Fibroblast of villous mesenchyme (primary cell): ENCODE data around the gene CPNE4.

GRCh38 chr3:129385332-129386398, 42.8 kb downstream of the EFCAB12 start:
- CAGE, long polyA plus RNA = no peak

DNA sequence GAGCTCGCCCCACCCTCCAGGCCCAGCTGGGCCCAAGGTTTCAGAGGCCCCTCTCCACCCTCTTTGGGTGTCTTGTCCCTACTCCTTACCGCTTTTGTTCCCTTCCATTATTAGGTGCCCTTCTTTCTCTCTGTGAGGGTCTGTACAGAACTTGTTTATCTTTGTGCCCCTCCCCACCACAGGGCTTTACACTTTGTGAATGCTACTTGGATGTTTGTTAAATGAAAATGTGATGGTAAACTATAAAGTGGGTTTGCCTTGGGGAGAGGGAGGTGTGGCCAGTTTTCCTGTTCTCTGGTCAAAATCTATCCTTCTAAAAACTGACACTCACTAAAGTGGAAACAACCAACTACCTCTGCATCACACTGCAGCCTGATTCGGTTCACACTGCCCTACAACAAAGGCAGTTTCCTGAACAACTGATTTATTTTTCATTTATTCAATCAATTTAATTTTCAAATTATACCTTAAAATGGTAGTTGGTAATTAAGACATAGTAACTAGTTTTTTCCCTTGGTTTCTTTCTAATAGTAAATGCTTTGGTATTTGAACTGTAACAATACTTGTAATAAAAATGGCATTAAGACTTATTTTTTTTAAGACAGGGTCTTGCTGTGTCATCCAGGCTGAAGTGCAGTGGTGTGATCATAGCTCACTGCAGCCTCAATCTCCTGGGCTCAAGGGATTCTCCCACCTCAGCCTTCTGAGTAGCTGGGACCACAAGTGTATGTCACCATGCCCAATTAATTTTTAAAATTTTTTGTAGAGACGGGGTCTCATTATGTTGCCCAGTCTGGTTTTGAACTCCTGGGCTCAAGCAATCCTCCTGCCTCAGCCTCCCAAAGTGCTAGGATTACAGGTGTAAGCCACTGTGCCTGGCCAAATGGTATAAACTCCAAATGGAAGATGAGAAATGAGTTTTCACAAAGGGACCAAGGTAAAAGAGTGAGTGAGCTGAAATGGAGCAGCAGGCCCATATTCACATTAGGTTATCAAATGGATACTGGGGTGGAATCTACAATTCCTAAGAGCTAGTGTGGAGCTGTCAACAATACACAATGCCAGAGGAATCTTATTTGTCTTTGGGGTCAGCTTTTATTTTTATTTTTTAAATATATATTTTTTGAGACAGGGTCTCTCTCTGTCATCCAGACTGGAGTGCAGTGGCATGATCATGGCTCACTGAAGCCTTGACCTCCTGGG, 1.8 kb upstream of the EFCAB12 start:
- CAGE, long polyA plus RNA = no peak

DNA sequence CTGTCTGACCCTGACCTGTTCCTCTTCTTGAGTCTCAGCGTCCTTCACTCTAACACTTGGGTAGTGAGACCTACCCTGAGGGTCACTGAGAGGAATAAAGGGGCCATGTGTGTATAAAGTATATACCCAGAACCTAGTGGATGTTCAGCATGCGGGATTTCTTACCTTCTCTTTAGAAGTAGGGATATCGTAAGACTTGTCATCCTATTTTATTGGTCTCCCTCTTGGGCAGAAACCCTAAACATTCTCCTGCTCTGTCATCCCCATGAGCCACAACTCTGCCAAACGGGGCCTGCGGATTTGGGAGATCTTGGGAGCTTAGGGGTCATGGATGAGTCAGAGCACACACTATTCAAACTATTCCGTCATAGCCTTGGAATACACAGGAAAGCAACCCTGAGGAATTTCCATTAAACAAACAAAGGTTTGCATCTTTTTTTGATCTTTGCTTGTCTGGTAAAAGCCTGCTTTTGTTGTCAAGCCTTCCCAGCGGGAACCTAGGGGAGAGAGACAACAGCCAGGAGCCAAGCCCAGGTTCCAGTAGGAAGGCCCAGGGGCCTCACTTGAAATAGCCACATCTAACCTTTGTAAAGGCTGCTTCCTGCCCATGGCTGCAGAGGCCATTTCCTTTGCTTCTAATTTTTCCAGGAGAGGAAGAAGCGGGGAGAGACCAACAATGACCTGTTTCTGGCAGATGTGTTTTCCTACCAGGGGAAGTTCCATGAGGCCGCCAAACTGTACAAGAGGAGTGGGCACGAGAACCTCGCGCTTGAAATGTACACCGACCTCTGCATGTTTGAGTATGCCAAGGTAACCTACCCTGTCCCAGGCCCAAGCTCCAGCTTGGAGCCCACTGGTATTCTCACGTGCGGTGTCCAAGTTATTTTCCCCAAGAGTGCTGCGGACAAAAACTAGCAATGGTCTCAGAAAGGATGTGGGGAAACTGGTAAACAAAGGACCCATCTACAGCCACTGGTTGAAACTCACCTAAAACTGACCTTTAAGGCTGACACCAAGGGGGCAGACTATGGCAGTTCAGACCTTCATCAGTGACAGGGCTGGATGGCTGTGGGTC, 33.3 kb upstream of the RHO start:
- CAGE, long polyA plus RNA = no peak

GRCh38 chr3:129602909-129603639, 3.4 kb downstream of the PLXND1 start:
- CAGE, long polyA plus RNA = no peak

GRCh38 chr3:129665900-129666292, 59.4 kb upstream of the PLXND1 start:
- CAGE, long polyA plus RNA = no peak

DNA sequence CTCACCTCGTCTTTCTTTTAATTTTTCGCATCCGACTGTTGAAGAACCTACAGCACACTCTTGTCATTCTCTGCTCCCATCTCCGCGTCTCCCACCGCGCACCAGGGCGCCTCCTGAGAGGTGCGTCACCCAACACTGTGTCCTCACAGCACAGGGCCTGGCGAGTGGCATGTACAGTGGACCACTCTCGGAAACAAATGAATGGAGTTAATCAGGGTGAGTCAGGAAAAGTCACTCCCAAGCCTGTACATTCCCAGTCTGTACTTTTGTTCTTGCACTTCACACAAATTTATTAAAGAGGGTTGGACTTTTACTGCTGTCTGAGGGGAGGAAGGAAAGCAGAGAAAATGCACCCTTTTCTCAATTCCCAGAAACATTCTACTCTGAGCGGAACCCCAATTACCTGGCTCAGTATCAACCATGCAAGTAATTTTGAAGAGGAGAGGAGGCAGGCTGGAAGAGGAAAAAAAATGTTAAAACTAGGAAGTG, 660 bp downstream of the COL6A6 start:
- CAGE, long polyA plus RNA = no peak

DNA sequence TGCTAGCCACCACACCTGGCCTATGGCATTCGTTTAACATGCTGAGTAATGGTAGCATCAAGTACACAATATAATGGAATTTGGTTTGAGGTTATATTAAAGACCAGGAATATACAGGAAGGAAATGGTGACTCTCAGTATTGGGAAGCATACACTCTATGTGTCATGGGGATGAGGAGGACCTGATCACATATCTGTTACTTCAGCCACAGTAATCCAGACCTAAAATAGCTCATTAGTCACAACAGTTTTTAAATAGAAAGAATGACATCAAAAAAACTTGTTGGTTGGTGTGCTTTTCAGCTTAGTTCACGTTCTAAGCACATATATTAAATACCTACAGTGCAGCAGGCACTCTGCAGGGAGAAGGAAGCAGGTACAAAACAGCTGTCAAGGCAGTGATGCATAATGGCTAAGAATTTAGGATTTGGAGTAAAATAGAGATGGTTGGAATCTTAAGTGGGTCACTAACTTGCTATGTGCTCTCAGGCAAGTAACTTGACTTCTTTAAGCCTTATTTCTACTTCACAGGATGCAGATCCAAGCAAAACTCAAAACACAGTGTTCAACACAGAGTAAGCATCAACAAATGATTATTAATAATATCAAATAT, 52.4 kb upstream of the ATP2C1 start:
- CAGE, long polyA plus RNA = no peak

GRCh38 chr3:130934374-130934819, 40.5 kb downstream of the ATP2C1 start:
- CAGE, long polyA plus RNA = no peak

DNA sequence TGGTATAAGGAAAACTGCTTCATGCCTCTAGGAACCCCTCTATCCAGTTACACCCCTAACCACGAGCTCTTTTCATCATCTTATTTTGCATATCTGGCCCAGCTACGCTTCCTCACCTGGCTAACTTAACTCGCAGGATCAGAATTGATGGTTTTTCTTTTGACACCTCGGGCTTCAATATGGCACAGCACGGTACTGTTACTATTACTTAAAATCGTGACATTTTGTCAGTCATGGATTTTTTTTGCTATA, 796 bp downstream of the ASTE1 start:
- CAGE, long polyA plus RNA = no peak

DNA sequence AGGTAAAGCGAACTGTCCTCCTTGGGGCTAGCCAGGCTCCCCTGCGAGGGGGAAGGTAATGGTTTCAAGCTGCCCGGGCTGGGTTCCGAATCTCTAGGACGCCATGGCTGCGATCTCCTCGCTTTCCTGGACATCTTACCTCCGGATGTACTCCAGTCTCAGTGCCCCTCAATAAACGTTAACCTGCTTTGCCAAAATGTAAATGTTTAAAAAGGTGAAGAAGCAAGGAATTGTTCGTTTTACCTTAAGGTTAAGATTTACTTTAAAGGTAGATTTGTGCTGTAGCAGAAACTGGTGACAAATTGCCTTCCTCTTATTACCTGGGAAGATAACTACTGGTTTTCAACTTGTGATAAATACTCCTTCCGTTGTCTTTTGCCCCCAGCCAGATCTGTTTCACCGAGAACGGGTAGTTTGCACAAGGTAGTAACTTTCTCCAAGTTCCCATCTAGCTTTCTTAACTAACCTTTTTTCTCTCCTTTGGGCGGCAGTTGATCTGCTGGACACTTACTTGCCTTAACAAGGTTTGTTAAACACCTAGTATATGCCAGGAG, 405 bp downstream of the NEK11 start:
- CAGE, long polyA plus RNA = no peak

- CAGE, long polyA plus RNA = no peak
Observed at GRCh38 chr3:131042295-131042813, 15.7 kb downstream of the NEK11 start.

GRCh38 chr3:131331773-131331972, 49.9 kb upstream of the NUDT16 start:
- CAGE, long polyA plus RNA = no peak

- CAGE, long polyA plus RNA = no peak
Observed at GRCh38 chr3:131331973-131332459, 49.6 kb upstream of the NUDT16 start.

DNA sequence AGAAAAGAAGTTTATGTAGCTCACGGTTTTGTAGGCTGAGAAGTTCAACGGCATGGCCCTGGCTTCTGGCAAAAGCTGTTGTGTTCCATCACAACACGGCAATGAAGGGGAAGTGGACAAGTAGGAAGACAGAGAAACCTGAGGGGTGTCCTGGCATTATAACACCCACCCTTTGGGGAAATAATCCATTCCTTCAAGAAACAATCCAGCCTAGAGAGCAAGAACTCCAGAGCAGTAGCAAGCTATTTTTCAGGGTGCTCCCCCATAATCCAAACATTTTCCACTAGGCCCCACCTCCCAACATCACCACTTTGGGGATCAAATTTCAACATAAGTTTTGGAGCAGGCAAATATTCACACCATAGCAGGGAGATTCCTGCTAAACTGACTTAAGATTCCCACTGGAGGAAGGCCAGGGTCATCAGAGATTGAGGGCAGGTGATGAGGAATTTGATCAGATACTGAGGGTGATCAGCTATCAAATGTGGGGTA, 30.4 kb upstream of the NUDT16 start:
- CAGE, long polyA plus RNA = no peak

DNA sequence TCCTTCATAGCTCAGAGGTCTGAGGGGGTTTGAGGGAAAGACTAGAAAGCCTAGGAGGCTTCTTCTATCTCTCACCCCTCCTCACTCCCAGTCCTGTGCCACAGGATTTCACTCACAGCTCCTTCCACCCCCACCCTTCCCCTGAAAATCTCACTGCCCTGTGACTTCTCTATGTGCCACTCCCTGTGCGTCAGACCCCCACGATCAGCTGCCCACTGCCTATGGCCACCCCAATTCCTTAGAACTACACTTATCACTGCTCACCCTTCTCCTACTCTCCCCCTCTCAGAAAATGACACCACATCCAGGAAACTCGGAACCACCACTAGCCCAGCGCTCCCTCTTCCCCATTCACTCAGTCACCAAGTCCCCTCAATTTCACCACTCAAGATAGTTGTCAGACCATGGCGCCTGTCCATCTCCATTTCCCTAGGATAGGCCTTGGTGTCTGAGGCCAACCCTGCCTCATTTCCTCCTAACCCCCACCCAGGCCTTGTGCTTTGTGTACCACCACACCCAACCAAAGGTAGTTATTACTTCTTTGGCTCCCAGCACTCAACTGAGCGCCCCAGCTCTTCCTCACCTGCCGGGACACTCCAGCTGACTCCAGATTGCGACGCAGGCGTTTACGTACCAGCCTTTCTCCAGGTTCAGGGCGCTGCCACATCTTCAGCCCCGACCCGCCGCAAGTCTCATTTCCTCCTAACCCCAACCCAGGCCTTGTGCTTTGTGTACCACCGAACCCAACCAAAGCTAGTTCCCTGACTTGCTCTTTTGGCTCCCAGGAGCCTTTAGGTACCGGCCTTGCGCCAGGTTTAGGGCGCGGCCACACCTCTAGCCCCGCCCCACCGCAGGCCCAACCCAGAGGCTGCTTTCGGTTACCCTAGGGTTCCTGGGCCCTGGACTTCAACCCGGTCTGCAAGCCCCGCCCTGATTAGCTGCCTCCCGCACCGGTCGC, 596 bp upstream of the NUDT16 start:
- CAGE, long polyA plus RNA = no peak

GRCh38 chr3:131477617-131478401, 25.0 kb downstream of the MRPL3 start:
- CAGE, long polyA plus RNA = no peak

DNA sequence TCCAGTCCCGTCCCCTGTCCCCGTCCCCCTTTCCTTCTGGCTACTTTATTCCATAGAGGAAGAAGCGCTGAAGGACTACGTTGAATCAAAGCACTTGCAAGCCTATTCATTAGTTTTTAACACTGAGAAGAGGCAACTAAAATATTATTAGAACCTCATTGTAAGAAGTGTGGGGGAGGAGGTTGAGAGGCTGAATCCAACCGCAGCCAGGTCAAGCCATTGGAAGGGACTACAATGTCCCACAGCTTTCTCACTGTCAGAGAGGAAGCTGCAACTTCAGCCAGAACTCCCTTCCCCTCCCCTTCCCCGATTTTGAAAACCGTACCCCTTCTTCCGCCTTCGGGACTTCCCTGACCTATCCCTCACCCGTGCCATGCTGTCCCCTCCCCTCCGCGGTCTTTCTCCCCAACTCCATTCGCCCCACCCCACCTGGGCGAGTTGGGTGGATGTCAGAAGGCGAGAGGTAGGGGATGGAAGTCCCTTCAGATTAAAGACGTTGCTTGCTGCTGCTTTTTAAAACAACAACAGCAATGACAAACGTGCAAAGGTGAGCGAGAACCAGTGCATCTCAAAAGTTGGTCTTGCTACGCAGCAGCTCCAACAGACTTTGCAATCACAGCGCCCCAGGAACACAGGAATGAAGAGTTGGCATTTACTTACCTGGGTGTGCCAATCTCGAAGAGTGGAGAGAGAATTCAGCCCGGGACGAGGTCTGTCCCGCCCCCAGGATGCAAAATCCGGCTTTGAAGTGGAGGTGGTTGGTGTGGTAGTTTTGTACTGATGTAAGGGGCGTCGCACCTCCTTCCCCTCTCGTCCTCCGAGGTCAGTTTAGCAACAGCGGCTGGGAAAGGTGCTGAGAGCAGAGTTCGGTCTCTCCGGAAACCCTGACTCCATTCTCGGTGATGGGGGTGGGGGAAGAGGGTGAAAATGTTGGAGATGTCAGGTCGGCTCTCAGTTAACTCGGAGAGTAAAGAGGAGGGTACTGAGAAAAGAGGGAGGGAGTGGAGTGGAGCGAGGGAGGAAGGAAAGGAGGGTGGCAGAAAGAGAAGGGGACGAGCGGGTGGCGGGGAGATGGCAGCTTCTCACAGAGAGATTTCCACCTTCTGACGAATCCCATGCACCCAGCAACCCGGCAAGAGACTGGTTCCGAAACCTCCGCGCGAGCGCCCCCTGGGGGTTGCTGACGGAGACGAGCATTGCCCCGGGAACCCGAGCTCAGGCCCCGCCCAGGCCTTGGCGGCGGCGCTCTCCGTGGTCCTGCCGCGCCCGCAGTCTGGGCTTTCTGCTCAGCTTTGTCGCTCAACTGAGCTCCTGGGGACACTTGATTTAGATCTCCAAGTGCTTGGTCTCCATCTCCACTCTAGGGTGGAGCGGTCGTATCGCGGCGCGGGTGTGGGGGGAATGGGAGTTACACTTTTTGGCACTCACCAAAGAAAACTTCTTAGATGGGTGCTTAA, at the start of gene CPNE4:
Gene CPNE4, minus strand, starts transcription at position 1,108 of the 1,457 bp plus-strand sequence.
- CAGE, long polyA plus RNA = no peak

DNA sequence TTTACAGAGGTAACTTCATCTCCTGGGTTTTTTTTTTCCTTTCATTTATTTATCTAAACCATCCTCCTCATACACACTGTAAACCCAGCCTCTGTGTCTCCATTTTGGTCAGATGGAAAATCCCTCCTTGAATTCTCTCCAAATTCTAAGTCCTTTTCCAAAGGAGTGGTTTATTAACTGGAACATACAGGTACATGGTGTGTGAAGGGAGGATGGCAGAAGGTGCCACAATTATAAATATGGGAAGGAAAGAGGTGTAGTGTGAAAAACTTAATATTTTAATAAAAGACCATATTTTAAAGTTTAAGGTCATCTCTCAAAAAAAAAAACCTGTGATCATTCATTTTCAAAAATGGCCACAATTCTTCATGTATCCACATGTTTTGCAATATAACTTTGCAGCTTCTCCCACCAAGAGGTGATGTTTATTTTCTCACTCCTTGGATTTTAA, 123.8 kb upstream of the CPNE4 start:
- CAGE, long polyA plus RNA = no peak

GRCh38 chr3:132346471-132346817, 29.2 kb downstream of the ACP3 start:
- CAGE, long polyA plus RNA = no peak

DNA sequence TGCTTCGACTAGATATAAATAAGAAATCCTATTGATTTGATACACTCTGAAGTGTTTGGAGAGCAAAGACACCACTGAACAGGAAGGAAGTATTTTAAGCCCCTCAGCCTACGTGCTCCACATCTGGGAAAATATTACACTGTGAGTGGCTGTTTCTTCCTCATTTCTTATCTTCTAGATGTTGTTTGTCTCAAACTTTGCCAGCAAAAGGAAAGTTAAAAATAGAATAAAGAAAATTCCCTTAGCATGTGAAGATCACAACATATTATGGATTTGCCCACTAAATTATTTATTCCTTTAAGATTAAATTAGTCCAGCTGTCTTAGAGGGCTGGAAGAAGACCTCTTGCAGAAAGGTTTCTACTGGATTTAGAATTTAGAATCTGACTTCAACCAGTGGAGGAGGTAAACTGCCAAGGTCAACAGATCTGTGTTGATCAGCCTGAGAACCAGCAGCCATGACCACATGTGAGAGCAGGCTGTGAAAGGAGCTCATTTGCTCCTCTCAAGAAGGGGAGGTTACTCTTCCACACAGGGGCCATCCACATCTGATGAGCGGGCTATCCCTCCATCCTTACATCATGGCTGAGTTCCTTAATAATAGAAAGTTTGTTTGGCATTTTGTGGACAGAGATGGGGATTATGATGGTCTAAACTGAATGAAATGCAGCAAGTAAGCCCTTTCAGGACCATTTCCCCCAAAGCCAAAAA, 46.3 kb upstream of the ACKR4 start:
- CAGE, long polyA plus RNA = no peak